ENCODE data around the gene MRGPRD.

DNA sequence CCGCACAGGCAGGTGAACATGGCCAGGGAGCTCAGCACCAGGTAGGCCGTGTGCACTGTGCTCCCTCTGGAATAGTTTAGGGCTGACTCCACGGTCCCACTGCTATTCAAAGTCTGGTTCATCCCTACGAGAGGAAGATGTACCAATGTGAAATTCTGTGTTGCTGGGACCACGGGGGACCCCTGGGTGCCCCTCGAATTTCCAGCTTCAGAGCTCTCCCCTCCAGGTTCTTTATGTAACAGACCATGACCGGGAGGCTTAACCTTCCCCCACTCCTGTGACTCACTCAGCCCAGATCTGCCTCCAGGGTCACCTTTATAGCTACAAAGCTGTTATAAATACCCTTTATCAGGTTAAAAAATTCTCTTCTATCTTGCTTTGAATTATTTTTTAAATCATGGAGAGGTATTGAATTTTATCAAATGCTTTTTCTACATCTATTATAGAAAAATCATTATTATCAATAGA is at the start of gene MRGPRD:
Gene MRGPRD, minus strand, starts transcription at position 122 of the 468 bp plus-strand sequence.
- PRO-cap, result no peak

GRCh38 chr11:69000741-69001687 is 12.0 kb downstream of the MRGPRF start:
- PRO-cap, result no peak

GRCh38 chr11:69014146-69014950 is 1.3 kb upstream of the MRGPRF start:
- PRO-cap, result bidirectional peak, plus-strand start at chr11:69014648, minus-strand start at chr11:69014451

- PRO-cap, result no peak
These were observed 25.7 kb downstream of the TPCN2 start for GRCh38 chr11:69074451-69074755.

- PRO-cap, result no peak
These were observed 31.8 kb downstream of the TPCN2 start for GRCh38 chr11:69080323-69081099.

- PRO-cap, result no peak
These were observed 51.2 kb downstream of the TPCN2 start for GRCh38 chr11:69099887-69100406.

- PRO-cap, result no peak
These were observed 32.9 kb upstream of the SMIM38 start for GRCh38 chr11:69122642-69123509.

DNA sequence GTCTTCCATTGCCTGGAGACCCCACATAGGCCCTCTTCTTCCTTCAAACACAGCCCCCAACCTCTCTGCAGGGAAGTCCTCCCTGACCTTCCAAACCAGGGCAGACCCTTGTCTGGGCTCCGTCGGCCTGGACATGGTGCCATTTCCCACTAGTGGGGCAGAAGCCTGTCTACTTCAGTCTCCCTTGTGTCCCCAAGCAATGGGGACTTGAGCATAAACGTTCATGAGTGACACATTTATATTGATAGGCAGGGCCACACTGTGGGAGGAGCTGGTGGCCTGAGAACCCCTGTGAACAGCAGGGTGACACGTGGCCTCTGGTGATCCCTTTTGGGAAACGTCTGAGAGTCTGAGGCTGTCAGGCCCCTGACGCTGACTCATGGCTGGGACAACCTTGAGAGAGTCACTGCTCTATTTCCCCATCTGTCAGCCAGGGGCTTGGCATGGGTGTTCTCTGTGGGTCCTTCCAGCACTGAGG is 54.5 kb downstream of the SMIM38 start:
- PRO-cap, result no peak

DNA sequence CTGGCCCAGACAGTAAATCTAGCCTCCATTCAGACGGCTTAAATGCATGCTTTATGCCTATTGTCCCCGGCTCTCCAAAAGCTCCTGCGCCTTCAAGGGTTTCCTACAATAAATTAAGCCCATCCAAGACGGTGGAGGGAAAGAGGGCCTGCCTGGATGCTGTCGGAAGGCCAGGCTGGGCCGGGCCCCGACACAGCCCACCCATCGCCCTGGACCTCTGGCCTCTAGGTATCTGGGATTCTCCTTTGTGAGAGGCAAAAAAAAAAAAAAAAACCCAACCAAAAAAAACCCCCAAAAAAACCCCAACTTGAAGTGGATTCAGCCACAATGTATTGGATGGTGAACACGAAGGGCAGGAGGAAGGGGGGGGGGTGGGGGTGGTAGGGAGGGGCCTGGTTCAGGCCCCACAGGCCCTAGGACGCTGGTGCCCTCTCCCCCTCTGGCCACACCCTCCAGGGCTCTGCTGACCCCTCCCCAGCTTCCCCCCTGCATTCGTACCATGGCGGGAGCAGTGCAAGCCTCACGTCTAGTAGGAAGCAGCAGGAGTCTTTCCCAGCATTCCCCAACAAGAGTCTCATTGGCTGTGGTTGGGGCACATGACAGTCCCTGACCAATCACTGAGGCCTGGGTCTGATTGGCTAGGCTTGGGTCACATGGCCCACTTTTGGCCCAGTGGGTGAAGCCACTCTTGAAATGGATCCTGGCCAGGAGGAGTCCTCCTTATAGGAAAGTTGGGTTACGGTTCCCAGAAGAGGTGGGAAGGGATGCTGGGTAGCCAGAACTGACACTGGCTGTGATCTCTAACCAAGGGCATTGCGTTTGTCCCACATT is 59.4 kb upstream of the MYEOV start:
- PRO-cap, result no peak

GRCh38 chr11:69301444-69302404 is 7.8 kb downstream of the MYEOV start:
- PRO-cap, result unidirectional peak, minus-strand start at chr11:69301977

DNA sequence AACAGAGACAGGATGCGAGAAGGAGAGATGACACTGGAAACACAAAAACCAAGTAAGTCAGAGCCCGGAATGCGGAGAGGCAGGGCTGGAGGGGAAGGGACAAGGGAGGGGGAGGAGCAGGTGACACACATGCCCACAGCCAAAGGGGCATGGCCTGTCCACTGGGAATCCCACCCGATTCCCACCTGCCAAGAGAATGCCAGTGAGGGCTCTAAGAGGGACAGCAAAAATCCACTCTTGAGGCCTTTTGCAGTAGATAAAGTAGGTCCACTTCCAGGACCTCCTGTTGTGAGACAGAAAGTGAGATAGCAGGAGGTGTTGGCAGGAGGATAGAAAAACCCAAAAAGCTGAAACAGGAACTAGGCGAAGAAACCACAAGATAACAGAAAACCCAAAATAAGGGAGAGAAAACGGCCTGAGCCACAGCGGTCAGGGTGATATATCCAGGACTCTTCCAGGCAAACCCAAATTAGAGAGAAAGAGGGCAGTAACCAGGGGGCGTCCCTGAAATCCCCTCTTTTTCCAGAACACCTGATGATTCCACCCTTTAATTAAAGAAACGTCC is 107.7 kb downstream of the MYEOV start:
- PRO-cap, result no peak

- PRO-cap, result no peak
These were observed 115.9 kb downstream of the MYEOV start for GRCh38 chr11:69409863-69410216.

DNA sequence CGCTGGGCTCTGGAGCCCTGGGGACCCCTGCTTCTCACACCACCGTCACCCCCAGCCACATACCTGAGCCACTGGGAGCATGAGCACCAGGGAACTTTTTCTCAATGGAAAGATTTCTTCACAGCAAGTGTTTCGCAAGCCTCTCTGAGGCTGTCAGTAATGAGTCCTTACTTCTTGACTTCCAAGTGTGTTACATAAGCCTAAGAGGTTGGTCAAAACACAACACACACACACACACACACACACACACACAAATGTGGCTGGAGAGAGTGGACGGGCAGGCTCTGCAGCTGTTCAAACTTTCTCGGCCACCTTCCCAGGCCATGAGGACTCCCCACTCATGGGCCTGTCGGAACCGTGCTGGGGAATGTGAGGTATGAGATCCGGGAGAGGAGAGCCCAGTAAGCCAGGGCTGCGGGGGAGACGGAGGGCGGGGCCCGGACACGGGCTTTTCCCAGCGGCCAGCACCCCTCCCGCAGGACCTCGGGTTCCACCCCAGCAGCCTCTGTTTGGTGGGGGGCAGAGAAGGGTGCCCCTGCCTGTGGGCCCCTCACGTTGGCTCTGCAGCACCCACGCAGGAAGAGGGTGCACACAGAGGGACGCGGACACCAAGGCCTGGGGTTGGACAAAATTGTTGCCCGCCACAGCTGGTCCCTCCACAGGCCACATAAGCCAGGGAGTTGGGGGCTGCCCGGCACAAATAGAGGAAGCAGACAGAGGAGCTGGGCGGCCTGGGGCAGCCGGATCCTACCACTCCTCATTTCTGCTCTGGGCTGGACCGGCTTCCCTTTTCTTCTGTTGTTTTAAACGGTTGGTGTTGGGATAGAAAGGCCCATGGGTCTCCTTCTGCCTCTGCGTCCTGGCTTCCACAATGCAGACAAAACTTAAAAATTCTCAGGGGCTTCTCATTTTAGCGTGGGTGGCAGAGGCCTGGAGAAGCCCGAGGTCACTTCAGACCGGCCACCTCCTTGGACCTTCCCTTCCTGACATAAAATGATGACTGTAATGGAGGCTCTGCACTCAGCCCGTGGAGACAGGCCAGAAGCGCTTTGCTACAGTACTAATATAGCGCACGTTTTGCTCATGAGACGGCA is 151.0 kb downstream of the MYEOV start:
- PRO-cap, result bidirectional peak, plus-strand start at position 253 of the sequence, minus-strand start at position 61 of the sequence; unidirectional peak, minus-strand start at position 765 of the sequence

GRCh38 chr11:69450495-69450855 is 156.5 kb downstream of the MYEOV start:
- PRO-cap, result no peak

- PRO-cap, result no peak
These were observed 169.4 kb downstream of the MYEOV start for GRCh38 chr11:69463172-69463867.

- PRO-cap, result bidirectional peak, plus-strand start at chr11:69464738, minus-strand start at chr11:69464713
These were observed 170.6 kb downstream of the MYEOV start for GRCh38 chr11:69464483-69464984.

GRCh38 chr11:69489259-69489866 is 151.6 kb upstream of the CCND1 start:
- PRO-cap, result no peak

GRCh38 chr11:69494390-69494899 is 146.5 kb upstream of the CCND1 start:
- PRO-cap, result no peak

GRCh38 chr11:69524596-69525077 is 116.3 kb upstream of the CCND1 start:
- PRO-cap, result no peak

- PRO-cap, result no peak
These were observed 967 bp downstream of the CCND1 start for GRCh38 chr11:69641820-69642425.

All from duodenum (tissue), 1 donor.